ENCODE measurements around the gene ELP4.

GRCh38 chr11:31372142-31372666, 2.5 kb downstream of the DNAJC24 start:
- PRO-cap, result unidirectional peak, minus-strand start at chr11:31372388

DNA sequence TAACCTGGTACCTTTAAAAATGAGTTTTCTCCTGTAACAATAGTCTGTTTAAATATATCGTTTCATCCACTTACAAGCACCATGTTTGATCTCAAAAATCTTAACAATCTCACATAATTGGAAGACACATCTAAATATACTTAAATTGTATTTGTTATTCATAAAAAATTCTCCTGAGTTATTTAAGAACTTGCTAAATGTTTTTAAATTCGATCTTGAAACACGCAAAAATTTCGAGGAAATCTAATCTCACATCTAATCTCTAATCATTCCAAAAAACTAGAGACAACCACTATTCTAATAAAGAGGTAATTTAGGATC, 19.7 kb downstream of the IMMP1L start:
- PRO-cap, result no peak

DNA sequence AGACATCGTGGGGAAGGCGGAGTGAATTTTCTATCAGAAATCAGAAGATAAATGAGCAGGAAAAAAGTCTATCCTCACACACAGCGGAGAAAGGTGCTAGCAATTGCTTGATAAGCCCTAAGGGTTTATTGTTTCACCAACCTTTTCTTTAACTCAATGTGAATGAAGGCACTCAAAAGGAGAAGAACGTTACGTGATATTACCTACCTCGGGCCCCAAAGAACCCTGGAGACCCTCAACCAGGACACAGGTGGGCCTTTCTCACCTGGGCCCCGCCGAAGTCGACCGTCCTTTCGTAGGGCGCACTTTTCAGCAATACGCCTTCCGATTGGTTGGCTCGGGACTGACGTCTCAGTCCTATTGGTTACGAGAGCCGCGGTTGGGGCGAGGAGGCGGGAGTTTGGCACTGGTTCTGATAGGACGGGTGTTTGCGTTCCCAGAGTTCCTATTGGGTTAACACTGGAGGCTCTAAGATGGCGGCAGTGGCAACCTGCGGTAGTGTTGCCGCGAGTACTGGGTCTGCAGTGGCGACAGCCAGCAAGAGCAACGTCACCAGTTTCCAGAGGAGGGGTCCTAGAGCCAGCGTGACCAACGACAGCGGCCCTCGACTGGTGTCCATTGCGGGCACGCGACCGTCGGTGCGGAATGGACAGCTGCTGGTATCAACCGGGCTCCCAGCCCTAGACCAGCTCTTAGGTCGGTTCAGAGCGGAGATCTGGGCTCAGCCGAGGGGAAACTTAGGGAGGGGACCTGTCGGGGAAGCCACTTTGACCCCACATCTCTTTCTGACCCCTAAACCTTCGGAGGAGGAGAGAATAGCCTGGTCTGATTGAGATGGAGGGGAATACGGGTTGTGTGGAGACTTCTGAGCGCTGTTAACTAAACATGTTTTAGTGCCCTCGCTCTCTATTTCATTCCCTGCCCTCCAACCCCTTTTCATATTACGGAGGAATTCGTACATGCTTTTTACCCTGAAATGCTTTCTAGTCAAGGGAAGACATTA, at the start of gene ELP4:
ELP4 (plus strand) TSS at position 456 of the 1,003 bp plus-strand sequence.
- PRO-cap, result bidirectional peak, plus-strand start at position 473 of the sequence, minus-strand start at position 292 of the sequence

DNA sequence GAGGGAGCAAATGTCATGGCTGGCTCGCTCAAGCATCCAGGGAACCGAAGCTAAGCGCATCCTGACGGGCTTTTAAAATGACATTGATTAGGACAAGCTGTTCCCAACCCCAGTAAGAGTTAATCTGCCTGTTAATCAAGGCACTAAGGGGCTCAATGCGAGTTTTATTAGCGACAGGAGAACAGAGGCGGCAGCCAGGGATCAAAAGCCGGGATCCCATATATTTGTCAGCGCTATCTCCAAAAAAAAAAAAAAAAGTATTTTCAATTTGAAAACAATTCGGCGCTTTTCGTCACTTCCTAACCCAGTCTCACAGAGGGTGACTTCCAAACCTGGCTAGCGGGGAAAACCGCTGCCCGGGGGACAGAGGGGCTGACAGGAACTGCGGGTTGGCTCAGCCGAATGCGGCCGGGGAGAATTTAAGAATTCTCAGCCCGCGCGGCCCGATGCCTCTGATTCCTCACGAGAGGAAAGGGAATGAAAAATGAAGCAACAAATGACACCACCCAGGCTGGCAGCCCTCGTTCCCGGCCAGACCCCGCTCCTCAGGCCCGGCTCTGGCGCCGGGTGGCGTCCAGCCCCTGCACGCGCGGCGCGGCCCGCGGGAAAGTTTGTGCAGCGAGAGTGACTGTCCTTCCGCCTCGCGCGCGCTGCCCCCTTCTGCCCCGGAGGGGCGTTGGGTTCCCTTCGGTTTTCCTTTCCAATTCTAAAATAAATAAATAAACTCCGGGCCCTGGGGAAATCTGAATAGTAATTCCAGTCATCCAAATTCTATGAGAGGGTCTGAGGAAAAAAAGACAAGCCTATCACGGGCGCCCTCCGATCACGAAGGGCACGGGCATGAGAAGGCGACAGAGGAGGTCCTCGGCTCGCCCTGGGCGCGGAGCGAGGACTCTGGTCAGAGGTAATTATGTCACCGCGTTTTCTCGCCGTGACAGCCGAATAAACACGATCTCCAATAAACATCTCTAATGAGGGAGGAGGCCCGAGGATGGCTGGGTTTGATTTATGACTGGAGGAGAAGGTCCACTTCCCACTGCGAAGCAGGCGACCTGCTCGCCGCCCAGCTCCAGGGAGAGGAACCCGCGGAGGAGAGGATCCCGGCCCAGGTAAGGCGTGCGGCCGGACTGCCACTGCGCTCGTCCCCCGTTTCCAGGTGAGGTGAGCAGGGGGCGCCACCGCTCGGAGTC, 4.8 kb upstream of the PAX6 start:
- PRO-cap, result no peak

DNA sequence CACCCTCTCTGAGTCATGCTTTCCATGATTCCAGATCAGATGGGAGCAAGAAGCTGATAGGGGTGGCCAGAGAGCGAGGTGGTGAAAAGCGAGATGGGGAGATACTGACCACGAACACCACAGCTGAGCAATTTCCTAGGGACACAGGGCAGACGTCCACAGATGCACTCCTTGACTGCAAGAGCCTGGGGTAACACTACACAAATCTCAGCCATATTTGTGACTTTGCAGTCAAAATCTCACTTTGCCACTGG, 22.7 kb upstream of the RCN1 start:
- PRO-cap, result no peak

DNA sequence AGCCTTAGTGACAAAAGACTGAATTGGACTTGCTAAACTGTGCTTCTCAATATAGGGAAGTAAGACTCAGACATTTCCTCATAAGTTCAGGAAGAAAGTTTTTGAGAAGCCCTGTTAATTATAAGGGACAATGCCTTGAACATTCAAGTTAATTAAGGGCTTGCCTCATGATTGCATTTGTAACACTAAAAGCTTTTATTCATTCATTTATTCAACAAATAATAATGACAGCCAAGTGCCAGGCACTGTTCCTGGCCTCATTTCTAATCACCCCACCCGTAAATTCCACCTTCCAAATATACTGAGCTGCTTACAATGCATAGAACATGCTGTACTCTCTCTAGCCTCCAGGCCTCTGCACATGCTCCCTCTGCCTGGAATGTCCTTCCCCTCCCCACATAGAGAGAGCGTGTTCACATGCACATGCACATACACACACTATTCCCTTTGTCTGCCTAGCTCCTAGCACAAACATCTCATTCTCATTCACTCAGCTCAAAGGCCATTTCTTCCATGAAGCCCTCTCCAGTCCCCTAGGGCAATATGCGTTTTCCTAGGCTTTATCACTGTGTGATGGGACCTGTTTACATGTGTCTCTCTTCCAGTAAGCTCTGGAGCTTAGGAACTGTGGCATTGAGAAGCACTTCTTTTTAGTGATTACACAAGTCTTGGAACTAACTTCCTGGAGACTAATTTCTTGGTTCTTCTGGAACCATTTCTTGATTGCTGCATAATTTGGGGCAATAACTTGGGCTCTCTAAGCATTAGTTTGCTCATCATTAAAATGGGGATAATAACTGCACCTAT, 144.6 kb downstream of the WT1 start:
- PRO-cap, result no peak

GRCh38 chr11:32386779-32387206, 48.5 kb downstream of the WT1 start:
- PRO-cap, result no peak

DNA sequence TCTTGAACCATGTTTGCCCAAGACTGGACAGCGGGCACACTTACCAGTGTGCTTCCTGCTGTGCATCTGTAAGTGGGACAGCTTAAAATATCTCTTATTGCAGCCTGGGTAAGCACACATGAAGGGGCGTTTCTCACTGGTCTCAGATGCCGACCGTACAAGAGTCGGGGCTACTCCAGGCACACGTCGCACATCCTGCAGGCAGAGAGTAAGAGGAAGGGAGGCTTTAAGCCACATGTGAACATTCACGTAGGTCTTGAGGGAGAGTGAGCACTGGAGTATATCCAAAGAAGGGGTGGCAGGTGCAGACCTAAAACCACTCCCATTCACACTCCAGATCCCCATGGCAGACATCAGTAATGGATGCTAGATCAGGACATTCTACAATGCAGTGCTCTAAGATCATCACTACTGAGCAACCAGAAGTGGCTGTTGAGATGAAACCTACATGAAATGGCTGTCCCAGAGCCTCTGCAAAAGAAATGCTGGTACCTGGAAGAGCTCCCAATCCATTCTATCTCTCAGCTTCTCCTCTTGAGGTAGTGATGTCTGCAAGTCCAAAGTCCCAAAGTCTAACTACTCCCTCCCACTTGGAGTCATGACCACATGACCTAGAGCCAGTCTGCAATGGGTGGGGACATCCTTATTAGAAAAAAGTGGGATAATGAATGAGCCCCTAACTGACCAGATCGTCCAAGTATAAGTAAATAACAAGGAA, 39.0 kb downstream of the WT1 start:
- PRO-cap, result no peak

DNA sequence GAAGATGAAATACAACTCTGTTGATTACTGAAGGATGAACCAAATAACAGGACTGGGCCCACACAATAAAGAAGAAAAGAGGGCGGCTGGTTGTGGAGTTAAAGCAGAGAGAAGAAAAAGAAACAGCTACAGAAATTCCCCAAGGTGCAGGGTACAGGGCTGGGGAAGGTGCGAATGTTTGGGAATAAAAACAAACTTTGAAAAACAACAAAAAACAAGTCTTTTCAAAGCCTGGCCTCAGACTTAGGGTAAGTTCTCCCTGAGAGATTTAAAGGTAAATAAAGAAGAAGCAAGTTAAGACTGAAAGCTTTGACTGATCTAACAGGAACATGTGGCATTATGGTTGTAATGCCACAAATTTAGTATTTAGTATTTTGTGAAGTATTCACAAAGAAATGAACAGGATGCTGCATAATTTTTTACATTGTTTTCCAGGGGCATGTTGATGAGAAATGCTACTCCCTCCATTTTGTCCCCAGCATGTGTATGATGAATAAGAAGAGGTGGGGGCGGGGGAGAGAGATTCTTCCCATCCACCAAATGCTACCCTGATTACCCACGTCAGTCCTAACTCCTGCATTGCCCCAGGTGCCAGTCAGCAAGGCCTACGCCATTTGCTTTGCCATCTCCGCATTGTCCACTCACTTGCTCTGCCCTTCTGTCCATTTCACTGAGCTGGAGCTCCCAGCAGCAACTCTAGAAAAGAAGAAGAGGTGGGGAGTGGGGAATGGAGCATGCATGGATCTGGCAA, 19.3 kb downstream of the WT1 start:
- PRO-cap, result no peak

- PRO-cap, result no peak
Observed at GRCh38 chr11:32466186-32466564, 30.8 kb upstream of the WT1 start.

- PRO-cap, result no peak
Observed at GRCh38 chr11:32831081-32831774, 1.5 kb downstream of the PRRG4 start.

GRCh38 chr11:32953667-32954322, 61.2 kb downstream of the QSER1 start:
- PRO-cap, result no peak

DNA sequence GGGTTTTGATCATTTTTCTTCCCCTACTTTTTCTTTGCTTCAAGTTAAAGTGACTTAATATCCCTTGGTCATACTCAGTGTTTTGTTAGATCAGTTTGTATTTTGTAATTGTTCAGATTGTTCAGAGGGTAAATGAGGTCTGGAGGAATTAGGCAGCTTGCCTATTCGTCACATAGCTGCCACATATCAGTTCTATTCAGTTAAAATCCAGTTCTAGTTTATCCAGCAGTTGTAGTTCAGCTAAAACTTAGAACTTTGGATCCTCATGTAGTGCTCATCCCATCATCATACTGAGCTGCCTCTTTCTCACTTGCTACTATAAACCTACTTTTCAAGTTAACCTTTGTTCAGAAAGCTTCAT, 47.2 kb upstream of the DEPDC7 start:
- PRO-cap, result no peak

- PRO-cap, result no peak
Observed at GRCh38 chr11:33159484-33159873, 1.8 kb downstream of the CSTF3 start.

DNA sequence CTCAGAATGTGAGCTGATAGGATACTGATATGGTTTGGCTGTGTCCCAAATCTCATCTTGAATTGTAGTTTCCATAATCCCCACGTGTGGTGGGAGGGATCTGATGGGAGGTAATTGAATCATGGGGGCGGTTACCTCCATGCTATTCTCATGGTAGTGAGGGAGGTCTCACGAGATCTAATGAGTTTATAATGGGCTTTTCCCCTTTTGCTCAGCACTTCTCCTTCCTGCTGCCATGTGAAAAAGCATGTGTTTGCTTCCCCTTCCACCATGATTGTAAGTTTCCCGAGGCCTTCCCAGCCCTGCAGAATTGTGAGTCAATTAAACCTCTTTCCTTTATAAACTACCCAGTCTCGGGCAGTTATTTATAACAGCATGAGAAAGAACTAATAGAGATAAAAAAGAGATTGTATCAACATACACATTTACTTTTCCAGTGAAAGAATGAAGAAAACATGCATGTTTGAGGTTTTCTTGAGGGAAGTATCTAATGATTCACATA, 17.3 kb upstream of the CSTF3 start:
- PRO-cap, result no peak

GRCh38 chr11:33291320-33291861, 34.2 kb downstream of the HIPK3 start:
- PRO-cap, result no peak

DNA sequence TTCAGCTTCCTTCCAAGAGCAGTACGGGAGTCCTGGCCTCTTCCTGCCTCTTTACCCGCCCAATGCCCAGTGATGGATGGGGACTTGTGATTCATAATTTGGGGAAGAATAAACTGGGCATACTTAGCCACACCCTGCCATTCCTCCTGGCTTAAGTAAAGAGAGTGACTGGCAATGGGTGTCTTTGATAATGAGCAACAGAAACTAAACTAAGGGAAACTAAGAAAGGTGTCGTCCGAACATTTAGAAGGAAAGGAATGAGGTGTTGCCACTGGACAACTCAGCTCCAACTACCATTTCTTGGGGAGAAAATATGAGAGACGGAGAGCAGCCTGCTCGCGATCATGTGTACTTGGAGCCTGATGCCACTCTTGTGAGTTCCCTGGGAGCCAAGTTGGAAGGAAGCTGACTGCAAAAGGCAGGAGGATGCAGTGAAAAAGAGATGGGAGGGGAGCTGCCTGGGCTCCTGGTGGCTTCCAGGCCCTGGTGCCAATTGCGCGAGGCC, 11.3 kb downstream of the C11orf91 start:
- PRO-cap, result no peak

DNA sequence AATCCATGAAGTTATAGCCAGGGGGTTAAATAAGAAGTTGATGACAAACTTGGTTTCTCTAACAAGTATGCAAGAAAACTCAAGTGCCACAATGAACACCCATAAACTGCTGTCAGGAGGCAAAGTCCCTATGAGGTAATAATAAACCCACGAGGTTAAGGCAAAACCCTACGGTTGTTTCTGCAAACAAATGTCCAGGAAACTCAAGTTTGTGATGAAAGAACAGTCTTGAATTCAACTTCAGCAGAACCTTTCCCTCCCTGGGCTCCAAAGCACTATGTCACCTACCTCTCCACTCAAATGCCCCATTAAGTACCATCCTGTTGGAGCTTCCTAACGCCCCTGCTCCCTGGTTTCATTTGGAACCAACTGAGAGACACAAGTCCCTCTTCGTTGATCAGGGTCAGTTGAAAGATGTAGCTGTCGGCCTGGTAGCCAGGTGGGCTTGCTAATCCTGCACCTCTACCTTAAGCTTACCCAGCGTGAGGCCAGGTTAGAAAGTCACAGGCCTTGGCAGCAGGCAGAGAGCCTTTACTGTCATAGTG, 2.6 kb upstream of the C11orf91 start:
- PRO-cap, result no peak

DNA sequence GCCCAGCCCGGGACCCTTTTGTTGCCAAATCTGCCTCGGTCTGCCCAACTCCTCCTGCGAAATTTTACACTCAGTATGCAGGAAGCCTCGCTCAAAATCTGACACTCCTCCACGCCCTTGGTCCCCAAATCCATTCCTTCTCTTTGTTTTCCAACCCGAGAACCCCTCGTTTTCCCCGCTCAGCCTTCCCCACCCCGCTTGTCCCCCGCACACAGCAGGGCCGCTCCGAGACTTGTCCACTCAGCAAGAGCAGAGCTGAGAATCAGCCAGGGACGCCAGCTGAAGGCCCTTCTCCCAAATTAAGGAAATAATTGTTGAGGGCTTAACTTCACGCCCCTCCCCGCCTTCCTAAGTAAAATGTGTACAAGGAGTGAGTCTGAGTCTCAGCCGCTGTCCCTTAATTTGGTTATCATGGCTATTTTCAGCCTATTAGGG, 461 bp upstream of the FBXO3 start:
- PRO-cap, result no peak

GRCh38 chr11:33777753-33778260, 3.5 kb upstream of the FBXO3 start:
- PRO-cap, result no peak

All from jejunum (tissue), 1 donor.